Melanocyte of skin (primary cell): ENCODE measurements around a stretch of chr17.

- CAGE, long polyA plus RNA, 2 experiments: no peak in any of the 2 experiments
Observed at GRCh38 chr17:65290589-65291162, 153.5 kb downstream of the RGS9 start.

DNA sequence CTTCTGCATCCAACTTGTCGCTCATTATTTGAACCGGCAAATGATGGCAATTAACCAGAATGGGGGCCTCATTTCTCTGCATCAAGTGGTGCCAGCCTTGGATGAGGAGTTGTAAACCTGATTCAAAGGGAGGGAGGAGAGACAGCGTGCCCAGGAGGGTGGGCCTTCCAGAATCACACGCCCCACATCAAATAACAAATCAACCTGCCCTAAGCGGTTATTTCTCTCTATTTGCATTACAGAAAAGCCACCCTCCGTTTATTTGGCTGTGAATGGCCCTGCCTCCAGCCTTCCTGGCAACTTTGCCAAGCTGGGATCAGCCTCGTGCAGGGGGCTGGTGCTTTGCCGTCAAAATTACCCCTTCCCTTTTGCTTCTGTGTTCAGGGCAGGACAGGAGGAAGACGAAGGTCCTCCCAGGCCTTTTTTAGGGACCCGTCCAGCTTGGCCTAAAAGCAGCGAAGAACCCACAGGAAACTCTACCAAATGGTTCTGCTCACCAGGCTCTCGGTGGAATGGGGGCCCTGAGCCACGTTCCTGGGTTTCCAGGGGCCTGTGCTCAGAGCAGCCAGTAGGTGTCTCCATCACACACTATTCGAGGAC, 156.7 kb downstream of the RGS9 start:
- CAGE, long polyA plus RNA, 2 experiments: no peak in any of the 2 experiments

DNA sequence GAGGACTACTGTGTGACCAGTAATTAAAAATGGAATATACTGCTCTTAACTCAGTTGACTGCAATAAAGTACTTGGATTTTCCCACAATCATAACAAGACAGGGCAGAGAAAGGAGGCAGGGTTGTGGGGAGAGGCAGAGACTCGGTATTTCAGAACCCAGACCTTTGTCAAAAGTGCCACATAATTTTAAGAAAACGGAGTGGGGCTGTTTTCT, 7.9 kb downstream of the AXIN2 start:
- CAGE, long polyA plus RNA, 2 experiments: no peak in any of the 2 experiments

DNA sequence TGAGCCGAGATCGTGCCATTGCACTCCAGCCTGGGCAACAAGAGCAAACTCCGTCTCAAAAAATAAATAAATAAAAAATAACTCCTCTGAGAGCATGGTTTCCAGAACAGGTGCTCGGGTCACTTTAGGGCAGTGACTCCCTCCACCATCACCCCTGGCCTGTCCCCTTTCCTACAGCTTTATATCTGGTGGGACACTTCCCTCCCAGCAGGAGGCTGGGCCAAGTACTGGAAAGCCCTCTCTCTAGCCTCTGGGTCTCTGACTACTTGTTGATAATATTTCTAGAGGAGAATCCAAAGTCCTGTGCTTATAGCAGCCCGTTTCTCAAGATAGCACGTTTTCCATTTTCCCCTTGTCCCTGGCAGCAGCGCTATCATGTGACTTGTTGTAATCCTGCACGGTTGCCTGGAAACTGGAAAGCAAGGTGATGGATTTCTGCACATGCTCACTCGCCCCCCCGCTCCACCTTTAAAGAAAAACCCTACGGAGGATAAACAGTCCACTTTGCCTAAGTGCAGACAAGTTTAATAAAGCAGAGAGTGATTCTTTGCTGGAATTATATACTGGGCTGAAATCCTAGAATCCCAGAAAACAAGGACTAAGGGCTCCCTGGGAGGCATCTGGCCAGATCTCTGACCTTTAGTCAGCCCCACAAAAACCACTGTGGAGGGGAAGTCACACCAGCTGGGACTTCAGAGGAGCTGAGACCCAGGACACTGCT, 3.4 kb upstream of the AXIN2 start:
- CAGE, long polyA plus RNA, 2 experiments: no peak in any of the 2 experiments

DNA sequence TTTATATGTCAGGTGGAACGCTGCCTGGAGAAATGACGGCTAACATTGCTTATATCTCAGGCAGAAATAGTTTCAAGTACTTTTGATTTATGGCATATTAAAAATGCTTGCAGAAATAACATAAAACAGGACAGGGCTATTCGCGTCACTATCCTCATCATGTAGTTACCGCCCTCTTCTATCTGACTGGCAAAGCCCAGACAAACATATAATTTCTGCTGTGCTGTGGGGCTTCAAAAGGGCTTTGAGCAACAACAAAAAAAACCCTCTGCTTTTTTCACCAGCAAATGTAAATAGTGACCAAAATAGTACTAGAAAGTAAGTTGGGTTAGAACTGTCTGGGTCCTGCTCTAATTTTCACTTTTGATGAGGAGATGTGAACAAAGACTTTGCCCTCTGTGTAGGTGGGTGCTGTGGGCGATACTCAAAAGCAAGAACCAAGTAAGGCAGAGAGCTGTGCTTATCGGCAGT, 151.0 kb upstream of the AXIN2 start:
- CAGE, long polyA plus RNA, 2 experiments: no peak in any of the 2 experiments

DNA sequence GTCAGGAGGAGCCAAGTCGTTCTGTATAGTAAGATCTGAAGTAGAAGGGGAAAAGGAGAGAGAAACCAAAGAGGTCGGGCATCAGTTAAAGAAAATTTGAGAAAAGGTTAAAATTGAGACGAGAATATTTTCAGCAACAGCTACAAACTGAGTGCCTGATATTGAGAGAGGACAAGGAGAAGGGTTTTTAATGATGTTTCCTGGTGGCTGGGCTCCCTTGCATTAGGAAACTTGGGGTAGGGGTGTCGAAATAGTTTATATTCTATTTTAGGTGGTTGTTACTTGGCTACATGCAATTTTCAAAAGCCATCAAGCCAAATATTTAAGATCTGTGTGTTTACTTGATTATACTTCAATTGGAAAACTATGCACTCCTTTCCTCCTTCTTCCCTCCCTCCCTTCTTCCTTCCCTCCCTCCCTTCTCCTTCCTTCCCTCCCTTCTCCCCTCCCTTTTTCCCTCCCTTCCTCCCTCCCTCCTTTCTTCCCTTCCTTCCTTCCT, 1.7 kb upstream of the APOH start:
- CAGE, long polyA plus RNA, 2 experiments: no peak in any of the 2 experiments

DNA sequence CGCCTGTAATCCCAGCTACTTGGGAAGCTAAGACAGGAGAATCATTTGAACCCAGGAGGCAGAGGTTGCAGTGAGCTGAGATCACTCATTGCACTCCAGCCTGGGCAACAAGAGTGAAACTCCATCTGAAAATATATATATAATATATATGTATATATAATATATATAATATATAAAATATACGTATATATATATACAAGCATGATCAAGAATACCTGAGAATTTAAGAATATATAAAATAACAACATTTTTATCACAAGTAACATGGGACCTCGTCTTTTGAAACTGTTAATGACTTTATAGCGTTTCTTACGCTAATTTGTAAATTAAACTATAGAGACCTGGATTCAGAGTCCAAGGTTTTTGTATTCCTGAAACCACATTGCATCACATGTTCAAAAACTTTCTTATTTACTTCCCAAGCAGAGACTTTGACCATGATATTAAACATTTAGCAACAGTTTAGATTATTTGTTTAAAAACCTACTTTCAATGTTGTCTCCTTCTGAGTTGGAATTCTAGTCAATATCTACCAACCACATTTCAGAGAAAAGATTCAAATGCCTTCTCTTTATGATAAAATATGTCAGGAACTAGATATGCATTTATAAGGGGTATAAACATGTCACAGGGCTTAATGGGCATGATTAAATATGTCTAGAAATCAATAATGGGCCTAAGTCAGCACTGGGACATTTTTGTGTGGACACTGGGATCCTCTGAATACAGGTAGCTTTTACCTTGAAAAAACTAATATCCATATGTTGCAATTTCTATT, 6.1 kb upstream of the APOH start:
- CAGE, long polyA plus RNA, 2 experiments: no peak in any of the 2 experiments

GRCh38 chr17:66374053-66374837, 71.8 kb downstream of the PRKCA start:
- CAGE, long polyA plus RNA, 2 experiments: no peak in any of the 2 experiments

DNA sequence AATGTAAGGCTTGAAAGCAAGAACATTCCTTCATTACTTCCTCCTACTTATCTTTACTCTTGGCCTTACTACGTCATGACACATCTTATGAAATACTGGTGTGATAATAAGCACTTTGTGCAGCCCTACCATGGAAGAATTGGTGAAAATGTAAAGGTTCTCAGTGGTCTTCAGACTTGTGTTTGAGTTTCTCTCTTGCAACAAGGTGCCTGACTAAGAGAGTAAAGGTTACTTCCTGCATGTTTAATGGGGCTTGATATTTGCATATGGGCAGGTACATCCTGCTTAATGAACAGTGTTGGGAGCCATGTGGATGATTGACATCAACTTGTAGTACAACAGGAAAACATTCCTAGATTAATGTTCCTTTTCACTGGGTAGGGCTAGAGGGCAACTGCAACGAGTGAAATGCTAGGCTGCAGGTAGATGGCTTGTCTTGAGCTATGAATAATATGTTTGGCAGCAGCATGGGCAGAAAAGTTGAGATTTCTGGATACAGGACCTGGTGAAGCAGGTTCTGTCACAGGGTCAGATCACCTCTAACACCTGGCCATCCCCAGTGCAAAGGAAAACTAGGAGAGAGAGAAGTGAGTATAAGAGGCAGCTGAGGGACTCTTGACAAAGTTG, 84.5 kb downstream of the PRKCA start:
- CAGE, long polyA plus RNA, 2 experiments: no peak in any of the 2 experiments

DNA sequence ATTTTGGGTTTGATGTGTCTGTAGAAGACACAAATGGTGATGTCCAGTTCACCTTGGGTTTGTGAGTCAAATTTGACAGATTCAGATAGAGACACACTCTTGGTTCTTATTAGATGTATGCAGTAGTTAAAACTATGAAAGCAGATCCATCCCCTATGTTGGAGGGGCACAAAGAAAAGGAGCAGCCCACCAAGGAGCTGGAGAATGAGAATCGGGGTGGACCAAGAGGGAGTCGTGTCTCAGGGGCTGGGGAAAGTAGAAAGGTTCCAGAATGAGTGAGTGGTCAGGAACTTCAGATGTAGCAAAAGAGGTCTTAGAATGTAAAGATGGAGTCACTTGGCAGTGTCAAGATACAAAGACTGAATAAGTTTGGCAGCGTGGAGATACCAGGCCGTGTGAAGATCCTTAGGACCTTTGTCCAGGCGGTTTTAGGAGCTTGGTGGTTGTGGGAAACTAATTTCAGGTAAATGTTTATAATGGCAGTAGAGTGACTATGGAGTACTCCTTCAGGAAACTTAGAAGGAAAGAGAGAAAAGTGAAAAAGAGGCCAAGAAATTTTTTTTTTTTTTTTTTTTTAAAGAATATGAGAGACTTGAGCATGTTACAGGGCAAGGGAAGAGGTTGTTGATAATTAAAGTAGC, 99.6 kb downstream of the PRKCA start:
- CAGE, long polyA plus RNA, 2 experiments: no peak in any of the 2 experiments

GRCh38 chr17:66402501-66402759, 100.0 kb downstream of the PRKCA start:
- CAGE, long polyA plus RNA, 2 experiments: no peak in any of the 2 experiments

- CAGE, long polyA plus RNA, 2 experiments: no peak in any of the 2 experiments
Observed at GRCh38 chr17:66791170-66791861, 43.6 kb upstream of the CACNG5 start.

GRCh38 chr17:66911070-66911371, 53.5 kb upstream of the CACNG4 start:
- CAGE, long polyA plus RNA, 2 experiments: no peak in any of the 2 experiments

DNA sequence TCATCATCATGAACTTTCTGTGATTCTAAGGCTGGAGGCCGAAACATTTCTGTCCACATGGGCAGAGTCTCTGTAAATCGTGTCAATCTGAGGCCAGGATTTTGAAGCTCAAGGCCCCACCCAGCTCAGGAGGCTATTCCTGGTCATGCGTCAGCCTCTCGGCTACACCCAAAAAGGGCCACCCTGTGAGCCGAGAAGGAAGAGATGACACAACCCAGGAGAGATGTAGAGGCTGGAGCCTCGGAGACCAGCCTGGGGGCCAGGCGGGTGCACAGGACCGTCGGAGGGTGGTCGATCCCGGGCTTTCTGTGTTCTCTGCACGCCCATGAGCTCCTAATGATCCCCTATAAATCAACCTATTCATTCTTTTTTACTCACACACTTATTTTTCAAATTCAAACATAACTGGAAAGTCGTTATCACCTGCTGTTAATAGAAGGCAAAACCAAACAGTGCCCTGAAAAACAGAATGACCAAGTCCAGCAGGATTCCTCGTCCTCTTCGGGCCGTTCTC, 1.0 kb upstream of the CACNG1 start:
- CAGE, long polyA plus RNA, 2 experiments: no peak in any of the 2 experiments

- CAGE, long polyA plus RNA, 2 experiments: no peak in any of the 2 experiments
Observed at GRCh38 chr17:67156927-67157373, 88.0 kb downstream of the HELZ start.

DNA sequence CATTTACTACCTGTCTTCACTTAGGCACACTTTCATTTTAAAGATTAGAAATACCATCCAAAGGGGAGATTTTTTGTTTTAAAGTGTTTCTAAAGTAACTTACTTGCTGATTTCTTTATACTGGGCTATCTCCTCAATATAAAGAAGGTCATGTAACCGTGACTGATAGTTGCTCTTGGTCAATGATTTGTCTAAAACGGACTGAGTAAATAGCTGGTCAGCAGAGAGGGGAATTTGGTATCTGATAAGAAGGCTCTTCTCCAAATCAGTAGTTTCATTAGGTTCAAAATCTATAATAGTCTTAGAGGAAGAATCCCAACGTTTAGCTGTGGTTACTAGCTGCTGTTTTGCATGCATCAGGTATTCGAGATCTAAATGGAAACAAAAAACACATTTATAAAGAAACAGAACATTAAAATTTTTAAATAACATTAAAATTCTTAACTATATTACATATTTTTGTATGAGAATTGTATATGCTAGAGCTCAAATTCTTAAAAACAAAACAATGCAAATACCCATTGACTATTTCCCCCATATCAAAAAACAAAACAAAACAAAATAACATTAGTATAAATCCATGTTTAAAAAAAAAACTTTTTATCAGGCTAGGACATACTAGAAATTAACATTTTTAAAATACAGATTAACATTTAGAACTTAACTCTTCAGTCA, 66.3 kb downstream of the HELZ start:
- CAGE, long polyA plus RNA, 2 experiments: no peak in any of the 2 experiments

GRCh38 chr17:67400140-67400668, 23.1 kb downstream of the PITPNC1 start:
- CAGE, long polyA plus RNA, 2 experiments: no peak in any of the 2 experiments

DNA sequence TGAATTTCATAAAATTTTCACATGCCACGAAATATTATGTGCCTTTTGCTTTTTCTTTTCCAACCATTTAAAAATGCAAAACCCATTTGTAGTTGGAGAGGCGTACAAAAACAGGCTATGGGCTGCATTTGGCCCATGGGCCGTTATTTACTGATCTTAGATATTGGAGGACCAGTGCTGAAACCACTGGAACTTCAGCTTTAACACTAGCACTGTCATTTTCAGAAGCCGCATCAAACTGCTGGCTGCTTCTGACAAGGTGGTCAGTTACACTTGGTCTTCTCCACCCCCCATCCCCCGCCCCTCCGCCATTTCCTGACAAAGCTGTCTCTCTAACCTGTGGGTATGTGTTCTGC, 25.1 kb downstream of the PITPNC1 start:
- CAGE, long polyA plus RNA, 2 experiments: no peak in any of the 2 experiments

DNA sequence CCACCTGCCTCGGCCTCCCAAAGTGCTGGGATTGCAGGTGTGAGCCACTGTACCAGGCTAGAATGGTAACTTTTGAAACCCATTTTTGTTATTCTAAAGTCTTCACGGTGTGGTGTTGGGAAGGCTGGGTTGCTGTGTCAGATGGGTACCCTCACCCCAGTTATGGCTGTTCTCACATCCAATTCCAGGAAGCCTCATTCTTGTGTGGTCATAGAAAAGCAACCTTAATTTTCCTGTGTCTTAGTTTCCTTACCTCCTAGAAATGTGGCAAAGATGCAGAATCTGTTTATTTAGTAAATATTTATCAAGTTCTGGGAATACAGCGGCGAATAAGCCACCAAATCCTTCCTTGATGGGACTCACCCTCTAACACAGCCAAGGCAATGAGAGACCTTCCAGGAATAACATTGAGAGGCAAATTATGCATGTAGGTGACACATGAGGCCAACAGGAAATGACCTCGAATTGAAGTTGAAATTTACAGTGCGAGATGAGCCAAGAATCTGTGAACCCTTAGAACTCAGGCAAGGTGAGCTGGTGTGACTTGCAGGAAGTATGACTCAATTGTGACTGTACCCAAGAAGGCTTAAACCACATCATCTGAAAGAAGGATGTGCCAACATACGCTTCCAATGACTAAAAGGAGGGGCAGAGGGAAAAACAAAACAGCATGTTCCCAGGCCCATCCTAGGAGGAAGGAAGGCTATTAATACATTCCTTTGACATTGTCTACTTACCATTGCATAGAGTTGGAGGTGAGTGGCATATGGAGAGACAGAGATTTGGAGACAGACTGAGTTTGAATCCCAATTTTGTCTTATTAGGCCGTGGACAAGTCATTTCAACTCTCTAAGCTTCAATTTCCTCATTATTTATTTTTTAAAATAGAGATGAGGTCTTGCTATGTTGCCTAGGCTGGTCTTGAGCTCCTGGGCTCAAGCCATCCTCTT, 44.7 kb downstream of the PITPNC1 start:
- CAGE, long polyA plus RNA, 2 experiments: no peak in any of the 2 experiments

DNA sequence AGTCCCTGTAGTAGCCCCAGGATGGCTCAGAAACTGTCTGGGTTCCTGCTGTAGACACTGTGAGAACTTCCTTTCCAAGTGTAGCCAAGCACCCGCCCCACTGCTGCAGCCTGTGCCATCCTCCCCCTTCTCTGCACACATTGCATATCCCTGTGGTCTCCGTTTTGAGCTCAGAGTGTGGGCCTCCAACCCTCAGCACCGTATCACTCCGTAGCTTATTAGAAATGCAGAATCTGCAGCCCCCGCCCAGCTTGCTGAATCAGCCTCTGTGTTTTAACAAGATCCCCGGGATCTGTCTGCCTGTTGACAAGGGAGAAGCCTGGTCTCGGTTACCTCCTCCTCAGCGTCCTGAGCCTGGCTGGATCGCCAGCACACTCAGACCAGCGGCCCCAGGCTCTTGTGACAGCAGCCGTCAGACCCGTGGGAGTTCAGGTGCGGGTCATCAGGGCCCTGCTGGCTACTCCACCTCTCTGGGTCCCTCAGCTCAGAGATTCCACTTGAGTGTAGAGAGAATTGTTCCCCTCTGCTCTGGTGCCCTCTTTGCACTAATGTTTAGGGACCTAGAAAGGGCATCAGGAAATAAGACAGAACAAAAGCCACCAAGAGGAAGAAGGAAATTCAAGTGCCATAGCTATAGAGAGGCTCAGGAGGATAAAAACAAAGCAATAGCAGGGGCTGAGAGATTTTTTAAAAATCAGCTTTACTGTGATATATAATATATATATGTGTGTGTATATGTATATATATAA, 92.3 kb downstream of the PITPNC1 start:
- CAGE, long polyA plus RNA, 2 experiments: no peak in any of the 2 experiments